Mammary microvascular endothelial cell (primary cell): ENCODE results near the genes CYP3A7, ZKSCAN1, MCM7 and CNPY4.

DNA sequence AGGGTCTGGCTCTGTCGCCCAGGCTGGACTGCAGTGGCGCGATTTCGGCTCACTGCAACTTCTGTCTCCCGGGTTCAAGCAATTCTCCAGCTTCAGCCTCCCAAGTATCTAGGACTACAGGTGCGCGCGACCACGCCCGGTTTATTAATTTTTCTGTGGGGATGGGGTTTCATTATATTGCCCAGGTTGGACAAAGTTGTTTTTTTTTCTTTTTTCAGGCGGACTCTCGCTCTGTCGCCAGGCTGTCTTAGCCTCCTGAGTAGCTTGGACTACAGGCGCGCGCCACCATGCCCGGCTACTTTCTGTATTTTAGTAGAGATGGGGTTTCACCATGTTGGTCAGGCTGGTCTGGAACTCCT, 403 bp upstream of the ZNF394 start:
- RAMPAGE, long total RNA: no peak

GRCh38 chr7:99558159-99558360, 382 bp upstream of the ZNF655 start:
- RAMPAGE, long total RNA: no peak

- RAMPAGE, long total RNA: no peak
Measured at GRCh38 chr7:99562636-99563351, 4.4 kb downstream of the ZNF655 start.

GRCh38 chr7:99729467-99729856, 5.5 kb downstream of the CYP3A7 start:
- RAMPAGE, long total RNA: no peak

GRCh38 chr7:99735016-99735466, at the start of gene CYP3A7:
CYP3A7 (minus strand) TSS chr7:99735196.
- RAMPAGE, long total RNA: no peak

DNA sequence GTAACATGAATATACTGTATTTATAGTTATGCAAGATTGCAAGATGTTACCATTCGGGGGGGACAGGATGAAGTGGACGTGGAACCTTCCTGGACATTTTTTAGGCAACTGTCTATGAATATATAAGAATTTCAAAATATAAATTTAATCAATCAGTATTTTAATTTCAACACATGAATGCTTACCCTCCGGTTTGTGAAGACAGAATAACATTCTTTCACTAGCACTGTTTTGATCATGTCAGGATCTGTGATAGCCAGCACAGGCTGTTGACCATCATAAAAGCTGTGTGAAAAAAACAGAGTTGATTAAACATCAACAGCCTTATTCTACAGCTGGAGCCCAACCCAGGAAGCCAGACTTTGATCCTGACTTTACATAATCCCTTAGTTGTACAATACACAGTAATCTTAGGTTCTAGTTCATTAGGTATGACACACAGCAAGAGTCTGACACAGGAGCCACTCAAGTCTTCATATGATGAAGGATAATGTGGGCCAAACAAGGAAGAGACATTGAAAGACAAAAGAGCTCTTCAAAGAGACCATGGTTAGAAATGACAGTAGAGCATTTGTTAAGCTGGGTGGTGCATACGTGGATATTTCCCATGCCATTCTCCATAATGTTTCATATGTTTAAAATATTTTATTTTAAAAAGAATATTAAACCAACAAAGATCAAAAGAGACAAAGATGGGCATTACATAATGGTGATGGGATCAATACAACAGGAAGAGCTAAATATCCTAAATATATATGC, 11.4 kb downstream of the CYP3A4 start:
- RAMPAGE, long total RNA: no peak

- RAMPAGE, long total RNA: no peak
Measured at GRCh38 chr7:99781384-99782396, 2.3 kb downstream of the CYP3A4 start.

DNA sequence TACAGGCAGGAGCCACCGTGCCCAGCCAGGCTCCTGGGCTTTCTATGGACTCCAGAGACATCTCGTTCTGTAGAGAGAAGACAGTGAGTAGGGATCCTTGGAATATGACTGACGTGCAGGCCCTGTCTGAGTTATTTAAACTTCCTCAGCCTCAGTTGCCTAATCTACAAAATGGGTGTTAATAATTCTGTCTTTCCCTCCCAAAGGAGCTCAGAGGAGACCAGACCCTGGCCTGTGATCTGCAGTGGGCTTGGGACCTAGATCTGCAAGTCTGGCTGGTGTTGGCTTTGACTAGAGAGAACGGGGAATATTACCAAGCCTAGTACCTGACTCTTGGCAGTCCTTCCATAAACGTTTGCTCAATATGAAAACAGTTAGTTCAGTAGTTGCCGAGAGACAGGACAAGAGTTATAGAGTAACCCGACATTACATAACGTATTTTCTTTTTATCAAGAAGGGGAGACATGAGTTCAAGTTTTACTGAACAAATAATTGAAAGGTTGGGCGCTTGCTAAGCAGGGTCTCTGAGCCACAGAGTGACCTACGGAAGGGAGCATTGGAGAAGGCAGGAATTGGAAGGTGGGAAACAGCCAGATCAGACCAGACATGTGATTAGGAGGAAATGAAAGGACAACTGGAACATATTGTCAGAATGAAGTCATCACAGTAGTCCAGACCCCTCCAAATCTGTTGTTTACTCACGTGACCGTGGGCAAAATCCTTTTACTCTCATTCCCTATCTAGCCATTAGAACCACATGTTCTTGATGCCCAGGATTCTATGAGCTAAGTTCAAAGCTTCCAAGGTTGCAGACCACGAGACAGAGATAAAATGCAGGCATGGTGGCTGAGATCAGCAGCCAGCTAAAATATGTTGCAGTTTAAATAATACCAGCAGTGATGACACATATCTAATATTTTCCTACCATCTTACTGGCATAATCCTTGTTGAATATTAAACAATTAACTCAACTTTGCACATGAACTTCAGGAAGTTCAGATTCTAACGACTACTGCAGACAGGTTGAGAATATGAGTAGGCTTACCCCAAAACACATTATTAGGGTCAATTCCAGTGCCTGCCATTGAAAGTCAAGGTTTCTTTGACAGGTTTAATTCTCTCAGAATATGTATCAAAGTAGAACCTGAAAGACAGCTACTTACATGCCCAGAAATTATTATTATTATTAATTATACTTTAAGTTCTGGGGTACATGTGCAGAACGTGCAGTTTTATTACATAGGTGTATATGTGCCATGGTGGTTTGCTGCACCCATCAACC, 11.0 kb upstream of the CYP3A4 start:
- RAMPAGE, long total RNA: no peak

DNA sequence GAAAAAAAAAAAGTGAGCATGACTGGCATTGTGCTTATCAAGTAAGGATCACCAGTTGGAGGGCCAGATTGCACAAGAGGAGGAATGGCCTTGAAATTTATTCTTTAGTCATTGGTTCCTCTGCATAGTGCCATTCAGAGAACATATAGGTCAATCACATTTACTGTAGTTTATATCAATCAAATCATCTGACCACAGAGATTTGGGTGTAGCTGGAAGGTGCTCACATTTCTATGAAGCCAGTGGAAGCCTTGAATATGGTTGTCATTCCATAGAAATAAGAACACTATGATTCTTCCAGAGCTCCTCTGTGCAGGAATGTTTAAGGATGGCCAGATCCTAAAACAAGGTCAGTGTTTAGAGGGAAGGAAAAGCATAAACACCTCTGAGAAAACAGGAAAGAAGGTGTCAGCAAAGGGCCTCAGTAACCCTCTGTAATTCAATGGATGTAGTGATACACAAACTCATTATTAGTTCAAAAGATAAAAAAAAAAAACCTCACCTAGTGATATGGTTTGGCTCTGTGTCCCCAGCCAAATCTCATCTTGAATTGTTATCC, 4.0 kb downstream of the CYP3A43 start:
- RAMPAGE, long total RNA: no peak

- RAMPAGE, long total RNA: no peak
Measured at GRCh38 chr7:99895377-99896102, 18.7 kb upstream of the OR2AE1 start.

- RAMPAGE, long total RNA: no peak
Measured at GRCh38 chr7:99983203-99983964, 7.6 kb upstream of the AZGP1 start.

DNA sequence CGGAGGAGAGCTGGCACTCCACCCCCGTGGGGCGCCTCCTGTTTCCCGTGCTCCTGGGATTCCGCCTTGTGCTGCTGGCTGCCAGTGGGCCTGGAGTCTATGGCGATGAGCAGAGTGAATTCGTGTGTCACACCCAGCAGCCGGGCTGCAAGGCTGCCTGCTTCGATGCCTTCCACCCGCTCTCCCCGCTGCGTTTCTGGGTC, 16.5 kb upstream of the AZGP1 start:
- RAMPAGE, long total RNA: no peak

- RAMPAGE, long total RNA: start-site peak on the plus strand at chr7:100015595-100015608, 318 and 76 reads in 2 replicates
Measured at GRCh38 chr7:100015112-100015743, at the start of gene ZKSCAN1. ZKSCAN1 (plus strand) TSS chr7:100015596.

DNA sequence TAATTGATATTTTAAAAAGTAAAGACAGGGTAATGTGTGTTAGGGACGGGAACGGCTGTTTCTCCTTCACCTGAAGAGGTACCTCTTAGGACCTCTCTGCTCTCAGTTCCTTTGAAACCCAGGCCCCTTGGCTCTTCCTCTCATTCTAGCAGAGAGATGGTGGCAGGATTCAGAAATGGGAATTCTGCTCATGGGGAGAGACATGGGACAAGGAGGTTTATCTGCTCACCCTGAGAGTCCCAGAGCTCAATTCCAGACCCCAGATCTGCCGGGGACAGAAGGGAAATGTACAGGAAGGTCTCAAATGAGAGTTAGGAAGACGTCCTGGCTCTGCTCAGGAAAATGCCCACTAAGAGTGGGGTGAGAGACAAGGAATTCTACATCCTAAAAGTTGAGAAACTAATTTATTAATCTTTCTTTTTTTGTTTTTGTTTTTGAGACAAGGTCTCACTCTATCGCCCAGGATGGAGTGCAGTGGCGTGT, 8.6 kb downstream of the ZNF3 start:
- RAMPAGE, long total RNA: no peak

DNA sequence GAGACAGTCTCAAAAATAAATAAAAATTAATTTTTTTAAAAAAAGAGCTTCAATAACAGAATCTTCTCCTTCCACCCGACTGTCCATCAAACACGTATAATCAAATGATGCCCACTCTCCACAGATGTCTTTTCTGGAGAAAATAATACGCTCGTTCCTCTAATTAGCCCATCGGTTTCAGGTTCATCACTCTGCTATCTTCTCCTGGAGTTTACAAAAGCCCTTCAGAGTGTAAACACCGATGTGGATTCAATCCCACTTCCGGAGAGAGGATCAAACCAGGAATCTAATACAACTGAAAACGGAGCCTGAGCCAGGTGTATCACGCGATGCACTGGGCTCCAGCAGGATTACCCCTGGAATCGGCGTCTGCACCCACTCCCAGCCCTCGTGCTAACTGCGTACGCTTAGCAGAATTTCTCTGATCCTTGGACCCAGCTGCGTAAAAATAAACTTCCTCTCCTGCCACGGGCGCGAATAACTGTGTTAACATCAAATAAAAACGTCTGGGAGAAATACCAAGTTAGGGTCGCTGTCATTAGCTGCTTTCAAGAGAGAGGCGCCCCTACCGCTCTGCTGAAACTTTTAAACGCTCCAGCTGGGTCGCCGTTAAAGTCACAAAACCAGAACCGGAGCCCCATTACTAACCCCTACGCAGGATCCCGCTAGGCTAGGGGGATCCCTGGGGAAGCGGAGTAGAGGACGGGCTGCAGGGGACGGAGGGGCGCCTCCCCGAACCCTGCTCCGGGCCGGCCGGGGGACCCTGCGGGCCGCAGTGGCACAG, 548 bp downstream of the ZNF3 start:
- RAMPAGE, long total RNA: no peak

DNA sequence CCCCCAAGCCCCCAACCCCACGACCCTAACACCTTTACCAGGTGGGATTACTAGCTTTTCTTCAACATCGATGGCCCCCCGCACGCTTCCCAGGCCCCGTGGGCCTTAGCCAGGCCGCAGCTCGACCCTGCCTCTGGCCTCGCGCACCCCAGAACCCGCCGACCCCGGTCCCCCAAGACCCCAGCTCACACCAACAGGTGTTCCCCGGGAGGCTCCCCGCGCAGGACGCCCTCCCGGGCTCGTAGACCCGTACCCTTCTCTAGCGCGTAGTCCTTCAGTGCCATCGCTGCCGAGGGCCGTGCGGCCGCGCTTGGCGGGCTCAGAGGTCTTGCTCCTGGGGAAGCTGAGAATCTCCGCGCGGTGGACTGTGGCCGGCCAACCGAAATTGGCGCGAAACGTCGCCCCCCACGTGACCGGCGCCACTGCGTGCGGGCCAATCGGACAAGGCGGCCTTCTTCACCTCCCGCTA, at the start of gene MCM7:
Gene MCM7, minus strand, starts transcription at position 387 of the 469 bp plus-strand sequence.
- RAMPAGE, long total RNA: start-site peak on the minus strand centred at position 365 of the sequence, 60 bp wide, 1,229 and 167 reads in 2 replicates

GRCh38 chr7:100102189-100102770, 837 bp downstream of the AP4M1 start:
- RAMPAGE, long total RNA: no peak

GRCh38 chr7:100118774-100119160, 391 bp downstream of the TAF6 start:
- RAMPAGE, long total RNA: no peak

GRCh38 chr7:100119470-100120694, at the start of gene CNPY4:
CNPY4 (plus strand) TSS chr7:100119634.
- RAMPAGE, long total RNA: start-site peak on the plus strand at chr7:100119637-100119728, 829 and 360 reads in 2 replicates

- RAMPAGE, long total RNA: no peak
Measured at GRCh38 chr7:100152993-100154280, 4.7 kb downstream of the LAMTOR4 start.